ENCODE results near the genes CHGA, UBR7 and UNC79.

- PRO-cap = no peak
- RAMPAGE, long total RNA, 4 experiments = no peak in any of the 4 experiments
Observed at GRCh38 chr14:92573908-92574627, 60.5 kb downstream of the RIN3 start.

DNA sequence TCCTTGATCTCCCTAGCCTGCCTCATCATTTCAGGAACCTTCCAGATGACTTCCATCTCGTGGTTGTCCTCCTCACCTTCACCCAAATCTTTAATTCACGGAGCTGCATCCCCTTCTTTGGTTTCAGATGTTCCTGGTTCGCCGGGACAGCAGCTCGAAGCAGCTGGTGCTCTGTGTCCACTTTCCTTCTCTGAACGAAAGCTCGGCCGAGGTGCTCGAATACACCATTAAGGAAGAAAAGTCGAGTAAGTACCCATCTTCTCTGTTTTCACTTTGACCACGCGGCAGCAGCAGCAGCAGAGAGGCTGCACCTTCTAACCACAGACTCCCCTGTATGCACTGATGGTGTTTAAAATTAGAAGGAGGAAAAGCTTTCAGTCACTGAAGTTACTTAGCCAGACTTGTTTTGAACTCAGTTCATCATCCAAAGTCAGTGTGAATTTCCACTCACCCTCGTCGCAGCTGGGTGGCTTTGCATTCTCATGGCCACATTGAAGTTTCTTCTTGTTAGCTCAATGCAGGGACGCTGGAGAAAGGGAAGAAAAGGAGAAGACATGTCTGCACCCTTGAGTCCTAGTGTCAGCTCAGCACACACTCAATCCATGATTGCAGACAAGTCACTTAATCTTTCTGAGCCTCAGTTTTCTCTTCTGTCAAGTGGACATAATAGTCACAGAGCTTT is 63.8 kb downstream of the RIN3 start:
- PRO-cap = no peak
- RAMPAGE, long total RNA, 4 experiments = no peak in any of the 4 experiments

DNA sequence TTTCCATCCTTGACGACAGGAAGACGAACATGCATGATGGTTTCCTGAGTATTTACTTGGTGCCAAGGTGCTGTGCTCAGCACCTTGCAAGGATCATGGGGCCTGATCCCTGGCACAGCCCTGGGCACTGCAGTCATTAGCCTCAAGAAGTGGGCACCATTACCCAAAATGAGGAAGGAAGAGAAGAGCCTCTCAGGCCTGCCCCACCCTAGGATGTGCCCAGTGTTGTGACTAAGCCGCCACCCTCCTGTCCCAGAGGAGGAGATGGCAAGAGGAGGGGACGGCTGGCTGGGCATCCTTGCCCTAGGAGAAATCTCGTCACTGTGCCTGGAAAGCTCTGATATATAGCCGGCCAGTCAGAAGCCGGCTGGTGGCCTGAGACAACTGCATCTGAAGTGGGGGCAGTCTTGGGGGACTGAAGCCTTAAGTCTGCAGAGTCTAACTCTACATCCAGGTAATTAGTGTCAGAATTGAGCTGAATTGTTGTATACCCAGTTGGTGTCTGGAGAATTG is 115.2 kb downstream of the LGMN start:
- PRO-cap = unidirectional peak, plus-strand start at position 255 of the sequence
- RAMPAGE, long total RNA, 4 experiments = no peak in any of the 4 experiments

GRCh38 chr14:92652898-92653041 is 95.7 kb downstream of the LGMN start:
- PRO-cap = no peak
- RAMPAGE, long total RNA, 4 experiments = no peak in any of the 4 experiments

DNA sequence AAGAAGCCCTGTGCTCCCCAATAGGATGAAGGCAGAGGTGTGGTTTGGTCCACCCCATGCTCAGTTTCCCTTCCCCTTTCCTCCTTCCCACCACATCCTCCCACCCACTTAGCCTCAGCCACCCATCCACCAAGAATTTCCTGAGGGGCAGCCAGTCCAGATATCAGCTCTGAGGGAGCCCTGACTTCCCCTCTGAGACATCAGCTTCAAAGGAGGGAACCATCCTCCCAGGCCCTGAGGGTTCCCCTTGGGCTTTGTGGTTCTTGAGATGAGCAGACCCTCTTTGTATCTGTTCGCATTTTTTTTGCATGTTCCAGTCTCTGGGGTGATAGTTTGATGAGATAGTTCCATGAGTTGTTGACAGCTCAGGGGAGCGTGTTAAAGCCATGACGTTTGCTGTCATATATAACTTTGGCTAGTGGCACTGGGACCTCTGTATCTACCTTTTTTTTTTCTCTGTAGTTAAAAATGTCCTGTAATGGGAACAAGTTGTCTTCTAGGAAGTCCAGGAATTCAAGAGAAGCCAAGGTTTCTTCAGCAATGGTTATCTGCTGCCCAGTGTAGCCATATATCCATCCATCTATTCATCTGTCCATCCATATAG is 71.2 kb downstream of the LGMN start:
- PRO-cap = no peak
- RAMPAGE, long total RNA, 4 experiments = no peak in any of the 4 experiments

GRCh38 chr14:92704716-92705140 is 43.7 kb downstream of the LGMN start:
- PRO-cap = no peak
- RAMPAGE, long total RNA, 4 experiments = no peak in any of the 4 experiments

GRCh38 chr14:92770309-92770766 is 21.9 kb upstream of the LGMN start:
- PRO-cap = no peak
- RAMPAGE, long total RNA, 4 experiments = no peak in any of the 4 experiments

DNA sequence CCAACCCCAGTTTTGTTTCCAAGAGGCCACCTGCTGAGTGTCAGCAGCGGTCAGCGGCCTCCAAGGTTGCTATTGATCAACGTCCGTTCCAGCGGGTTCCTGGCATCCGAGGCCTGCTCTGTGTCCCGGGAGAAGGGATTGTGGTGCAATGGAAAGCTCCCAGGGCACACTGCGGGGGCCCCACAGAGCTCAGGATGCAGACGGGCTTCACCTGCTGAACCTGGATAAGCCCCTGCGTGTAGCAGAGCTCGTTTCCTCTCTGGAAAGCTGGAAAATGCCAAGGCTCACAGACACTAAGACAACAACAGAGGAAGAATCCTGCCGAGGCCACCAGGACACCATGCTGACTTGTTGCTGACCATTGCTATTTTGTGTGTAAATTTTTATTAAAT is 44.8 kb upstream of the CHGA start:
- PRO-cap = no peak
- RAMPAGE, long total RNA, 4 experiments = no peak in any of the 4 experiments

DNA sequence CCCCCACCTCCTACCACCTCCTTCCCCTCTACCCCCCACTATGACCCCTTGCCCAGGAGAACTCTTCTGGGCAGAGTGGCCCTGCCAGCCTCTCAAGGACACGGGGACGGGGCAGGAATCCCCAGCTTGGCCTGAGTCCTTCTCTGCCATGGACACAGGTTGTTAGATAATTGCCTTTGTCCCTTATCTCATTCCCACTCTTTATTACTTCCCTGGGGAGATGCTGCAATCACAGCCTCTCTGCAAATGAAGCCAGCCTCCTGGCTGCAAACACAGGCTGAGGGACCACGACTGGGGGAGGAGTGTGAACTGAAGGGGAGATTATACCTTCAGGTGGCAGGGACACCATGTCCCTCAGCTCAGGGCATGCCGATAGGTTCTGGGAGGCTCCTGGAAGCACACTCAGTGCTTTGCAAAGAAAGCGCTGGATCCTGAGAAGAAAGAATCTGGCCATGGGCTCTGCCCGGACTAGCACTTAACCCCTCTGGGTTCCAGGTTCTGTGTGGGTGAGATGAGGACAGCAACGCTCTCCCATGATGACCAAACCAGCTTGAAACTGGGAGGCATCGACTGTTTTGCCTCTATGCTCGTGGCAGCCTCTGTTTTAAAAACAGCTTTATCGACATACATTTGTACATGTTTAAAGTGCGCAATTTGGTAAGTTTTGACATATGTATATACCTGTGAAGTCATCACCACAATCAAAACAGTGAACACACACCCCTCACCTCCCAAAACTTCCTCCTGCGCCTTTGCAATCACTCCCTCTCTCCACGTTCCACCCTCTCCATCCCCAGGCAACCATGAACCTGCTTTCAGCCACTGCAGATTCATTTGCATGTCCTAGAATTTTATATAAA is 16.0 kb upstream of the CHGA start:
- PRO-cap = no peak
- RAMPAGE, long total RNA, 4 experiments = no peak in any of the 4 experiments

DNA sequence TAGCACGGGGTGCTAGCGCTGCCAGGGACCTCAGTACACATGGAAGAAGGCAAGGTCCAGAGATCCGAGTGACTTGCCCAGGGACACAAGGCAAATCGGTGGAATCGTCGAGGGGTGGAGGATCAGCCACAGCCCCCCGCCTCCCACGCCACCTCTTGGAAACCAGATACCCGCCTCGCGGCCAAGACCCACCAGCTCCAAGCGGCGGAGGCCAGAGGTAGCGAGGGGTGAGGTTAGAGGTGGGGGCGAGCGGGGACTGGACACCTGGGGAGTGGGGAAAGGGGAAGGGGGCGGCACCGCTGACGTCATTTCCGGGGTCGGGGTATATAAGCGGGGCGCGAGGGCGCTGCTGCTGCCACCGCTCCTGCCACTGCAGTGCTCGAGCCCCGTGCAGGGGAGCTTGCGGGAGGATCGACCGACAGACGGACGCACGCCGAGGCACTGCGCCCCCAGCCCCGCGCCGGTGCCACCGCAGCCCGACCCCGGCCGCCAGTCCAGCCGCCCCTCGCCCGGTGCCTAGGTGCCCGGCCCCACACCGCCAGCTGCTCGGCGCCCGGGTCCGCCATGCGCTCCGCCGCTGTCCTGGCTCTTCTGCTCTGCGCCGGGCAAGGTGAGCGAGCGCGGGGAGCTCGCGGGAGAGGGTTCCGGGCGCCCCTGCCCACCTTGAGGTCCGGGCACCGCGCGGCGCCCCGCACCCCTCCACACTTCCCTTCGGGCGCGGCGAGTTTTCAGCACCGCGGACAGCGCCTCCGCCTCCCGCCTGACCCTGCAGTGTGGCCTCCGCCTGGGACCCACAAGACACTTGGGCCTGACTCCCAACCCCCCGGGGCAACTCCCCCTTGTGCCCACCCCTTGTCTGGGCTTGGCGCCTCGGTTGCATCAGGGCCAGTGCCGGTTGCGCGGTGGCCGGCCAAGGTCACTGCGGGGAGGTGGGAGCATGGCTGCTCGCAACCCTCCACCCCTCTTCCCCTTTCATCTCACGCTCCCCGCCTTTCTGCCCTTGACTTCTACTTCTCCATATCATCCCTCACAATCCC is at the start of gene CHGA:
Gene CHGA, plus strand, starts transcription at position 355 of the 1,037 bp plus-strand sequence.
- PRO-cap = no peak
- RAMPAGE, long total RNA, 4 experiments = no peak in any of the 4 experiments

GRCh38 chr14:93008282-93008773 is 85.4 kb downstream of the CHGA start:
- PRO-cap = unidirectional peak, plus-strand start at chr14:93008602
- RAMPAGE, long total RNA, 4 experiments = no peak in any of the 4 experiments

- PRO-cap = no peak
- RAMPAGE, long total RNA, 4 experiments = no peak in any of the 4 experiments
Observed at GRCh38 chr14:93062740-93063162, 53.0 kb downstream of the ITPK1 start.

GRCh38 chr14:93114675-93115066 is 1.1 kb downstream of the ITPK1 start:
- PRO-cap = no peak
- RAMPAGE, long total RNA, 4 experiments = no peak in any of the 4 experiments

- PRO-cap = bidirectional peak, plus-strand start at chr14:93207281, minus-strand start at chr14:93207065
- RAMPAGE, long total RNA, 4 experiments = start-site peak on the plus strand in 4 of 4 experiments, at chr14:93207252-93207290 at its widest, 49 to 353 reads per replicate
Observed at GRCh38 chr14:93207166-93207884, at the start of gene UBR7. UBR7 (plus strand) TSS chr14:93207256.

- PRO-cap = no peak
- RAMPAGE, long total RNA, 4 experiments = no peak in any of the 4 experiments
Observed at GRCh38 chr14:93242315-93242743, 35.3 kb downstream of the UBR7 start.

DNA sequence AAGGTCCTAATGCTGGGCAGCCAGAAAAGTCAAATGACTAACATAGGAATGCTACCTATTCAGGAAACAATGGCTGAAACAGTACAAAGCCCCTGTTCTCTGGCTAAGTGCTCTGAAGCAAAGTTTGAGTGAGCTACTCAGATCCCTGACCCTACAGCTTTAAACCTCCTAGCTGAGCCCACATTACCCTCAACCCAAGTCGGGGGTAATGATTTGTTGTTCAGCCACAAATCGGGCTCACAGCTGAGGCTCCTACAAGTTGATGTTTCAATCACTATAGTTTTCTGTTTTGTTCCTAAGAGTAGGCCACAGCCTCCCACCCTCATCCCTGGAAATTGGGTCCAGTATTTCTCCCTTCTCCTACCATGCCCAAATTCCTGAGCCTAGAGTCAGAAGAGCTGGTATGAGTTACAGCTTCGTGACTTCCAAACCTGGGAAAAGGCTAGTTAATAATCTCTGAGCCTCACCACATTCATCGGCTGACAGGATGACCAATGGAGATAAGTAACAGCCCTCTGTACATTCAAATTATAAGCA is 46.5 kb downstream of the BTBD7 start:
- PRO-cap = no peak
- RAMPAGE, long total RNA, 4 experiments = no peak in any of the 4 experiments

GRCh38 chr14:93332005-93332702 is 682 bp downstream of the BTBD7 start:
- PRO-cap = unidirectional peak, plus-strand start at chr14:93332192; bidirectional peak, plus-strand start at chr14:93332493, minus-strand start at chr14:93332478; bidirectional peak, plus-strand start at chr14:93332649, minus-strand start at chr14:93332660
- RAMPAGE, long total RNA, 4 experiments = start-site peak on the minus strand in 1 of 4 experiments, at chr14:93332471-93332529 at its widest, 14 reads per replicate

GRCh38 chr14:93430107-93431055 is at the start of gene UNC79:
UNC79 (plus strand) TSS chr14:93430939.
- PRO-cap = no peak
- RAMPAGE, long total RNA, 4 experiments = no peak in any of the 4 experiments

DNA sequence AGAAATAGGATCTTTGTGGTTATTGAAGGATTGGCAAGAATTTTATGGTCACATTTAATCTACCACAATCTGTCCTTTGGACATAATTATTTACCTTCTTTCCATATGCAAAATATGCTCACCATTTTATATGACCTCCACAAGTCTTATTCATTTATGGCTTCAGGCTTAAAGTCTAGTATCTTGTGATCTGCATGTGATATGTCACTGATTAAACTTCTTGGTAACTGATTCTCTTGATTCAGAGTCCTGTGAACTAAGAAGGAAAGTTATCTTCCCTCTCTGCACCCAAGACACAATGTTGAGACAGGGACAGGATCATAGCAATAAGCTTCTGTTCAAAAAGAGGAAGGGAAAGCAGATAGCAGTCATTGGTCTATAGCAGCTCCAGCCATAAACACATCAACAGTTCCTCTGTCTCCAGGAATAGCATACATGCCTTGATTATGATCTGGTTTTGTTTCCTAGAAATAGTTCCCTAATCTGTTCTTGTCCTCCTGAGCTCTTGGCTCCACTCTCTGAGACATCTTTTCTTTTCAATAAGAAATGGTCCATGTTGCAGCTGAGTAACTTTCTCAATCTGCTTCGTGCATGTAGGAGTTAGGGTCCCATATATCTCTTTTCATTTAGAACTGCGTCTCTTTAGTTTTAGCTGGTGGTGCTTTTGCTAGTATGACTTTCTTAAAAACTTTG is 103.2 kb downstream of the UNC79 start:
- PRO-cap = unidirectional peak, minus-strand start at position 300 of the sequence
- RAMPAGE, long total RNA, 4 experiments = no peak in any of the 4 experiments

- PRO-cap = no peak
- RAMPAGE, long total RNA, 4 experiments = no peak in any of the 4 experiments
Observed at GRCh38 chr14:93592732-93593402, 162.1 kb downstream of the UNC79 start.